Pulmonary lymph node (tissue), 1 donor: ENCODE measurements around a stretch of chr17.

DNA sequence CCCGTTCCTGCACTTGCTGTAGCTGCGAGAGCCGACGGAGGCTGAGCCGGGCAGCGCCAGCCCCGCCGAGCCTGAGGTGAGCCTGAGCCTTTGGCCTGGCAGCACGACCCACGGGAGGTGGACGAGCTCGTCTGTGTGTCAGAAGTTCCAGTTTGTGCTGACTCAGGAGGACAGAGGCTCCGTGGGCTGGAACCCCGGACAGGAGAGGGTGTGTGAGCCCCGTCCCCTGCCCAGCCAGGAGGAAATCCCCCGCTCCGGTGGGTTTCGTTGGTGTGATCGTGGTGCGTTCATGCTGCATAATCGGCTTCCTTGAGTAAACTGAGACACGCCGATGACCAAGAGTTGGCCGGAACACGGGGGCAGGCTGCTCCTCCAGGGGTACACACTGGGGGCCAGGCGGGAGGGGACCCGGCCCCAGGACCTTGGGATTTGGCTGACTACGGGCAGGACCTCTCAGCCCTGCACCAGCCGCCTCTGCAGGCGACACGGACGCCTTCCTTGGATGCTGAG is 8.4 kb downstream of the METRNL start:
- PRO-cap, result no peak

DNA sequence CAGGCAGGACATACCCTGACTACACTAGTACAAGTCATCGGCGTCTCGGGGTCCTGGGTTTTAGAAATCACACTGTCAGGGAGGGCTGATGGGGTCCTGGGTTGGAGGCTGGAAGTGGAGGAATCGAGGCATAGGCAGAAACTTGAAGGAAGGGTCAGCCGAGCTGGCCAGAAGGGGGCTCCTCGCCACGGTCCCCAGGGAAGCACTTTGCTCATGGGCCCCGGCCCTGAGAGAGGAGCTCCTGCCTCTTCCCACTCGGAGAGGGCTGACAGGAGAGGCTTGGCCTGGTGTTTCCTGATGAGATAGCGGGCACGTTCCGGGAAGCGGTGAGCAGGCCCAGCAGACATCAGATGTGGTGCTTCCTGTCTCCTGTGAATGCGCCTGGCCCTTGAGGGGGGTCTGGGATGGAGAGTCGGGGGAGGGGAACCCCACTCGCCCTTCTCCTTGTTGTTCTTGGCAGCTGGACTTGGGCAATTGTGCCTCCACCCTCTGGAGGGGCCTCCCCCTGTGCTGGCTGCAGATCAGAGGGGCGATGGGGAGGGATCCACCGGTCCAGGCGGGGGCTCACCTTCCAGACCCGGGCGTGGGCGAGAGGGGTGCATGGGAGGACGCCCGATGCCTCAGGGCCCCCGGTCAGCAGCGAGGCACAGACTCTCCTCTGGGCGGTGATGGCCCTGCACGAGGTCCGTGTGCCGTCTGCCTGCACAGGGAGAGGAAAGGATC is 25.2 kb downstream of the METRNL start:
- PRO-cap, result no peak

DNA sequence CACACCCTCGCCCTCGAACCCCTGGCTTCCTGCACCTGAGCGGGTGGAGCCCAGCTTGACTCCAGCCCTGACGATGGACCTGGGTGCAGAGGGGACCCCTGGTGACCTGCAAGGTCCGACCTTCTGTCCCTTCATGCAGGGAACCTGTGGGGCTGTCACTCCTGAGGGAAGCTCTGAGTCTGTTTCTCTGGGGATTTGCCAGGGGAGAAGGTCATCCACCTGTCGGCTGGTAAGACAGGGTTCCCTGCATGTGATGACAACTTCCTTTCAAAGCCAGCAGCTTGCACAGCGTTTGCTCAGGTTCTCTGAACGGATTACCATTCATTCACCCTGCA is 46.5 kb downstream of the METRNL start:
- PRO-cap, result no peak

GRCh38 chr17:83198675-83199446 is 119.5 kb downstream of the METRNL start:
- PRO-cap, result unidirectional peak, plus-strand start at chr17:83198908